ENCODE measurements around a stretch of chr10.

DNA sequence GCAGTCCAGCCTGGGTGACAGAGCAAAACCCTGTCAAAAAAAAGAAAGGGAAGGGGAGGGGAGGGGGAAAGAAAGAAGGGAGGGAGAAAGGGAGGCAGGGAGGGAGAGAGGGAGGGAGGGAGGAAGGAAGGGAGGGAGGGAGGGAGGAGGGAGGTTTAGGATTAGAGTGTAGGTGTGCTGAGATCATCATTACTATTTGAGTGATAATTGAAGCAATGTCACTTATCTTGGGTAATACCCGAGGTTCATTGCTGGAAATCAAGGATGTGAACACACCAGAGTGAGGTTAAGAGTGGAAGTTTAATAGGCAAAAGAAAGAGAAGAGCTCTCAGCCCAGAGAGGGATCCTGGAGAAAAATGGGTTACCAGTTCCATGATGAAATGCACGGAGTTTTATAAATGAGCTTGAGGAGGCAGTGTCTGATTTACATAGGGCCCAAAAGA is 27.7 kb downstream of the VCL start:
- RRBS, result no CpG with 5 or more reads among the region's 2 CpGs
CAGE:
- cytosol, long polyA plus RNA, result no peak
- long polyA plus RNA, result no peak
- nucleus, long polyA plus RNA, result no peak

DNA sequence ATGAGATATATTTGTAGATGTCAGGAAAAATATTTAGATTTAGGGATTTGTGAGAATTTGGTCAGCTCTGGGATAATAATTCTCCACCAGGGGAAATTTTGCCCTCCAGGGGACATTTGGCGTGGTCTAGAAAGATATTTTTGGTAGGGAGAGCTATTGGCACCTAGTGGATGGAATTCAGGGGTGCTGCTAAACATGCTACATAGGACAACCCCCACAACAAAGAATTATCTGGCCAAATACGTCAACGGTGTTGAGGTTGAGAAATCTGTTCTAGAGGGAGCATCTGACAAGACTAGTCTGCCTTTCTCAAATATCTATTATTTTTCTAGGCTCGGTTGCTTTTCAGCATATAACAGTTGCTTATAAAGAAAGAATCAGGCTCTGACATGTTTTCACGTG is 2.1 kb downstream of the ADK start:
- RRBS, result no CpG with 5 or more reads among the region's 5 CpGs
CAGE:
- cytosol, long polyA plus RNA, result no peak
- long polyA plus RNA, result no peak
- nucleus, long polyA plus RNA, result no peak

- RRBS, result no CpG with 5 or more reads among the region's 4 CpGs
CAGE:
- cytosol, long polyA plus RNA, result no peak
- long polyA plus RNA, result no peak
- nucleus, long polyA plus RNA, result start-site peak on the plus strand at chr10:74250270-74250512, 22 and 17 reads in 2 replicates
Observed at GRCh38 chr10:74249837-74250640, 99.0 kb downstream of the ADK start.

GRCh38 chr10:75007631-75008340 is 65.7 kb downstream of the DUSP29 start:
- RRBS, result no CpG with 5 or more reads among the region's 5 CpGs
CAGE:
- cytosol, long polyA plus RNA, result no peak
- long polyA plus RNA, result no peak
- nucleus, long polyA plus RNA, result no peak

DNA sequence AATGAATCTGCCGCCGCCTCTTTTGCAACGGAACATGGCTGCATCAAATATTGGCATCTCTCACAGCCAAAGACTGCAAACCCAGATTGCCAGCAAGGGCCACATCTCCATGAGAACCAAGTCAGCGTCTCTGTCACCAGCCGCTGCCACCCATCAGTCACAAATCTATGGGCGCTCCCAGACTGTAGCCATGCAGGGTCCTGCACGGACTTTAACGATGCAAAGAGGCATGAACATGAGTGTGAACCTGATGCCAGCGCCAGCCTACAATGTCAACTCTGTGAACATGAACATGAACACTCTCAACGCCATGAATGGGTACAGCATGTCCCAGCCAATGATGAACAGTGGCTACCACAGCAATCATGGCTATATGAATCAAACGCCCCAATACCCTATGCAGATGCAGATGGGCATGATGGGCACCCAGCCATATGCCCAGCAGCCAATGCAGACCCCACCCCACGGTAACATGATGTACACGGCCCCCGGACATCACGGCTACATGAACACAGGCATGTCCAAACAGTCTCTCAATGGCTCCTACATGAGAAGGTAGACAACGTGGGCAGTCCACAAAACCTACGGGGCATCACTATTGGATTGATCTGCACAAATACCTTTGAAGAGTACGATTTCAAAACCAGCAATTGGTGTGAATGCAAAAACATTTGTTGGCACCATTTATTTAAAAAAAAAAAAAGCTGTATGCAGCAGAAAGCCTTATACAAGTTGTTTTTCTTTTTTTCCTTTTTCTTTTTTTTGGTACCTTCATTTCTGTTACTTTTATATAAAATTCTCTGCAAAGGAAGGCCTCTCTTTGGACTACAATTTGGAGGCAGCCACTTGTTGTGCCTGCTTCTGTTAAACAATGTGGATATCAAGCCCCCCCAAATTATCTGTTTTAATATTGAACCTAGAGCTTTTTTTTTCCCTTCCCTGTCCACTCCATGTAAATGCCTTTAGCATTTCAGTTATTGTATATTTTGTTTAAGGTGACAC is 42.7 kb downstream of the DUSP29 start:
- RRBS, result no CpG with 5 or more reads among the region's 18 CpGs
CAGE:
- cytosol, long polyA plus RNA, result no peak
- long polyA plus RNA, result no peak
- nucleus, long polyA plus RNA, result no peak

DNA sequence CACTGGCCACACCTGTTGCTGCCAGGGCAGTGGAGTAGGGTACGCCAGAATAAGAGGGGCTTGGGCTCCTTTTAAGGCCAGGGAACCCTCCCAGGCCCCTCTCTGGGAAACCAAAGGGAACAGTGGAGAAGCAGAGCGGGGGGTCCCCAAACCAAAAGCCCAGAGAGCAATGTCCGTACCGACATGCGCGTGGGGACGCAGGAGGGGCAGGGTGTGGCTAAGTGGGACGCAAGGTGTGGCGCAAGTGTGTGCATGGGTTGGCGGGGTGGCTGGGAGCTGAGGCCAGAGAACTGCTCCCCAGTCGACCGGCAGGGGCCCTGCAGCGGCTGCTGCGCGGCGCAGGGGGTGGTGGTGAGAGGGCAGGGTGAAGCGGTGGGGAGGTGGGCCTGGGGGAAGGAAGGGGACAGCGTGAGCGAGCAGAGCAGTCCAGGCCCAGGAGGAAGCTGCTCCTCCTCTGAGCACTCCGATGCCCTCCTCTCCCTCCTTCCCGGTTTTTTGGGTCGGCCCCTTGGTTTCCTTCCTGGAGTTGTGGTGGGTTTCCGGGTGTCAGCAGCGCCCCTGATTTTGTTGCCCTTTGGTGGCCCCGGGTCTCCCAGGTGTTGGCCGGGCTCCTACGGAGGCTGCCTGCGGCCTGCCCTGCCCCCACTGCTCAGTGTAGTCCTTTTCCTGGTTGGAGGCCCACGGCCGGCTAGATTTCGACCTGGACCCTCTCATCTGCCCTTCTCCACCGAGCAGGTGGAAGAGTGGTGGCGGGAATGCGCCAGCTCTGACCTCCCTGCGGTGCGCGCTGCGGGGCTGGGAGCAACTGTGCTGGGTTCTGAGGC is 40.4 kb upstream of the COMTD1 start:
- RRBS, result 53% methylated on average over 8 of the region's 38 CpGs
CAGE:
- cytosol, long polyA plus RNA, result no peak
- long polyA plus RNA, result no peak
- nucleus, long polyA plus RNA, result no peak

GRCh38 chr10:75394251-75394990 is 7.1 kb downstream of the ZNF503 start:
- RRBS, result no CpG with 5 or more reads among the region's 13 CpGs
CAGE:
- cytosol, long polyA plus RNA, result no peak
- long polyA plus RNA, result no peak
- nucleus, long polyA plus RNA, result no peak

GRCh38 chr10:75408498-75408943 is 7.0 kb upstream of the ZNF503 start:
- RRBS, result 5% methylated on average over 19 of the region's 27 CpGs
CAGE:
- cytosol, long polyA plus RNA, result no peak
- long polyA plus RNA, result no peak
- nucleus, long polyA plus RNA, result no peak

GRCh38 chr10:75464069-75464406 is 32.6 kb downstream of the LRMDA start:
- RRBS, result no CpG with 5 or more reads among the region's 5 CpGs
CAGE:
- cytosol, long polyA plus RNA, result no peak
- long polyA plus RNA, result no peak
- nucleus, long polyA plus RNA, result no peak

GRCh38 chr10:75511153-75511914 is 79.9 kb downstream of the LRMDA start:
- RRBS, result no CpG with 5 or more reads among the region's 5 CpGs
CAGE:
- cytosol, long polyA plus RNA, result no peak
- long polyA plus RNA, result no peak
- nucleus, long polyA plus RNA, result no peak

GRCh38 chr10:75632614-75633174 is 201.3 kb downstream of the LRMDA start:
- RRBS, result no CpG with 5 or more reads among the region's 6 CpGs
CAGE:
- cytosol, long polyA plus RNA, result no peak
- long polyA plus RNA, result no peak
- nucleus, long polyA plus RNA, result no peak

DNA sequence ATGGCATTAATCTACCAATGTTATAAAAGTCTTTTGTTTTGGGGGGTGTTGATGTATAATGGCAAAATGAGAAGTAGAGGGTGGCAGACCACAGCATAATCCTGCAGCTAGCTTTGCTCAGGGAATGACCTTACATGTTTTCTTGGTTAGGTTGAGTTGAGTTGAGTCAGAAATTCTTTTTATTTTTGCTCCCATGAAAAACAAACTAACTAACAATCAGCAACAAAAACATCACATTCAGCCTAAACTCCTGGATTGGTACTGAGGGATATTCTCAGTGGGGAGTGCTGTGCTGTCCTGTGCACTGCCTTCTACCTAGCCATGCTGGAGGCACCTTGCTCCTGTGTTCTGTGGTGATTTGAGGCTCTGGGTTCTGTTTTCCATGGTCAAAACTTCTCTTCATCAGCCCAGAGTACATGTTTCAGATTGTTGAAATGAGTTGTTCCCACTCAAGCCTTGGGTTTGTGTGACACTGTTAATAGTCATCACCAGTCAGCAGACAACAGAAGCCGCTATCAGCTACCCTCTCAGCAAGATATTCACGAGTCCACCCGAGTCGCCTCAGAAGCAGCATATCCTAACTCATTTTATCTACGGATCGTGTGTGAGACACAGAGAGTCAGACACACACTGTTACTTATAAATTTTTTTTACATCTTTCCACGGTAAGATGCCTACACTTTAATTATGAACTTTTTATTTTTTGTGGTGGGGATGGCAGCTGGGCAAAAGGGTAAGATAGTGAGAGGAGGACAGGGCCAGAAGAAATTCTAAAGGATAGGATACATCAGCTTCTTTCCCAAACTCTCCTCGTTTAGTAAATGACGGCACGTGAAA is 304.0 kb downstream of the LRMDA start:
- RRBS, result no CpG with 5 or more reads among the region's 10 CpGs
CAGE:
- cytosol, long polyA plus RNA, result no peak
- long polyA plus RNA, result no peak
- nucleus, long polyA plus RNA, result no peak

DNA sequence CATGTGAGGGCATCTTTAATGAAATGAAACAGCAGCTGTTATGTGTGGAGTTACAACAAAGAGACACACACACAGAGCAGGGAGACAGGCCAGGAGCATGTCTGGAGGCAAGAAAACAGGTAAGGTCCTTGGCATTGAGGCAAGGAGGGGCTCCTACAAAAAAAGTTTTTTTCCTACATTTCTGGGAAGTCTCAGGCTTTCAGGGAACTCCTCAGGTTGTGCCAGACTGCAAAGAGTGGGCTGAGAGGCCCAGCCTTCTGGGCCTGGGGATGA is 571.1 kb downstream of the LRMDA start:
CAGE:
- cytosol, long polyA plus RNA, result no peak
- long polyA plus RNA, result no peak
- nucleus, long polyA plus RNA, result no peak

- RRBS, result no CpG with 5 or more reads among the region's 11 CpGs
CAGE:
- cytosol, long polyA plus RNA, result no peak
- long polyA plus RNA, result no peak
- nucleus, long polyA plus RNA, result no peak
Observed at GRCh38 chr10:76443970-76445043, 1012.9 kb downstream of the LRMDA start.

DNA sequence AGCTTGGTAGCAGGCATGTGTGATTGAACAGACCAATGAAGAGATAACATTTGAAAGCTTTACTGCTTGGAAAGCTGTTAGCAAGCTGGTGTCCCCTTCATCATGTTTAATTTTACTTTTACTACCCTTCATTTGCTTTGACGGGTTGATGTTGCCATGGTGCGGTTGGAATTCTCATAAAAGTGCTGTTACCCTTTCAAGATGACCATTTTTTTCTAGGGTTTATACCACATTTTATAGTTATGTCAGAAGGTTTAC is 857.6 kb downstream of the KCNMA1 start:
- RRBS, result no CpG with 5 or more reads among the region's 2 CpGs
CAGE:
- cytosol, long polyA plus RNA, result no peak
- long polyA plus RNA, result no peak
- nucleus, long polyA plus RNA, result no peak

- RRBS, result no CpG with 5 or more reads among the region's 3 CpGs
CAGE:
- cytosol, long polyA plus RNA, result no peak
- long polyA plus RNA, result no peak
- nucleus, long polyA plus RNA, result no peak
Observed at GRCh38 chr10:76936855-76937325, 700.7 kb downstream of the KCNMA1 start.

DNA sequence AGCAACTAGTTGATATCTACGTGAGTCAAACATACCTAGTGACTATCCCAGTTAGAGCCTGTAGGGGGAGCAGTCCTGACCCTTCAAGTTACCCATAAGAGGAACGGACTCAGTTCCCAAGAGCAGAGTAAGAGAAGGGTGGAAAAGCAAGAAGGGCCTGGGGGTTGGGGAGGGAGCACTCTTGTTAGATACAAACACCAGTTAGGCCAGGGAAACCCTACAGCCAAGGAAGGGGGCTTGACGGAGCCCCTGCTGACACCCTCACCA is 600.2 kb downstream of the KCNMA1 start:
- RRBS, result no CpG with 5 or more reads among the region's 3 CpGs
CAGE:
- cytosol, long polyA plus RNA, result no peak
- long polyA plus RNA, result no peak
- nucleus, long polyA plus RNA, result no peak

DNA sequence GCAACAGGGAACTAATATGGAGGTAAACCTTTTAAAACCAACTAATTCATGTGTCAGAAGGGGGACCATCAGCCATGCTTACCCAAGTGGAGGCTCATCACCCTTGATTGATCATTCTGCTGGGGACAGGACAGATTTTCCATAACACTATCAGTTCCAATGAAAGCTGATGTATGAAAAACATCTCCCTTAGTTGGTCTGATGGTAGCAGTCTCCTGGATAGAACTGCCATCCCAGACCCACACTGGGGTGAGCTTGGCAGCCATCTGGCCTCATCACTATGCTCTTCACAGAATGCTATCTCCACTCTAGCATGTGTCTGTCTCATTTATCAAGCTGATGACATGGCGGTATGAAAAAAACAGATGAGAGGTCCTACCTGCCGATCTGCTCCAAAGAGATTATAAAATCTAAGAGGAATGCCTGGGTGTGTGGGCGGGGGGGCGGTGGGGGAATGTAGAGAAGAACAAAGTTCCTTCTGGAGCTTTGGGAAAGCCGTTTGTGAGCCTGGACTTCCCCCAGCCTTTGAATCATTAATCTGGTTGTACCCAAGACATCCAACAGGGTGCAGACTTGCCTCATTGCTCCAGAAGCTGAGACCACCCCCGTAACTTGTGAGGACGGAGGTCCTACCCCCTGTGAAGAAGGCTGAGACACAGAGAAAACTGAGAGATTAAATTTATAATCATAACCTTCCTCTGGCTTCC is 341.0 kb downstream of the KCNMA1 start:
- RRBS, result no CpG with 5 or more reads among the region's 7 CpGs
CAGE:
- cytosol, long polyA plus RNA, result no peak
- long polyA plus RNA, result no peak
- nucleus, long polyA plus RNA, result no peak

DNA sequence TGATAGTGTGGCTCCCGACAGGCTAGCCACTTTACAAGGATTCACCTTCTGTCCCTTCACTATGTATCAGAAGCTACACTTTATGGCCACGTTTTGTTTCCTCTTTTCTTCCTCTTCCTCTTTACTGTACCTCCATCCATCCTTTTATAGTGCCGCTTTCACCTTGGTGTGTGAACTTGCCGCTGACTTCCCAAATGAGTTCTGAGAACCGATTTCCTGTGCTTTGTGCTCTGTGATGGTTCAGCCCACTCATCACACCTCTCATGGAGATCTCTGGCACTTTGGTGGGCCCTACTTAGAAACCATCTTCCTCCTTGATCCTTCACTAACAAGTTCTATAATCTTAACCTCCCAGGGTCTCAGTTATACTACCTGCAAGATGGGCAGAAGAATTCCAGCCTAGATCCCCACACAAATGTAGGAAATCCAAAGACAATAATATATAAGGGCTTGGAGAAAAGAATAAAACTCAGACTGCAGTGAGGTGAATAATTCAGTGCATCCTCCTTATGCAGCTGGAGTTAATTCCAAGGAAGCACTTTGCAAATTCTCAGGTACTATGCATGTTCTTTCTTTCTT is 272.0 kb downstream of the KCNMA1 start:
- RRBS, result no CpG with 5 or more reads among the region's 5 CpGs
CAGE:
- cytosol, long polyA plus RNA, result no peak
- long polyA plus RNA, result no peak
- nucleus, long polyA plus RNA, result no peak

DNA sequence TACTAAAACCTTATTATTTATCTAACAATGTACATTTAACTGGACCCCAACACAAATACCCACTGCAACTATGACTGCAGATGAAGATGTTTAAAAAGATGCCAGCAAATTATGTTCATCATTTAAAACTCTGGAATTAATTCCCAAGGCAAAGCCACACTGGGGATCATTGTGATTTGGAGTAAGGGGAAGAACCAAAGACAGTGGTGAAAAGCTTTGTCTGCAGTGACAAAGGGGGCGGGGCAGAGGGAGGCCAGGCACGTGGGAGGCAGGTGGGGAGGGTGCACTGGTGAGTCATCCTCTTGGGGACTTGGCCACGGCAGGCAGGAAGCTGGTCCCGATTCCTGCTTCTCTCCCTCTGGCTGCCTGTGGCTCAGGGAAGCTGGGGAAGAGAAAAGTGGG is 232.0 kb downstream of the KCNMA1 start:
- RRBS, result no CpG with 5 or more reads among the region's 4 CpGs
CAGE:
- cytosol, long polyA plus RNA, result no peak
- long polyA plus RNA, result no peak
- nucleus, long polyA plus RNA, result no peak

Measured in IMR-90 (cell line).